Subcutaneous preadipocyte (primary cell): ENCODE measurements around the genes NUP160, FOLH1, OR4C12, OR5D3P, OR5AS1, OR5M11, SSRP1 and P2RX3.

DNA sequence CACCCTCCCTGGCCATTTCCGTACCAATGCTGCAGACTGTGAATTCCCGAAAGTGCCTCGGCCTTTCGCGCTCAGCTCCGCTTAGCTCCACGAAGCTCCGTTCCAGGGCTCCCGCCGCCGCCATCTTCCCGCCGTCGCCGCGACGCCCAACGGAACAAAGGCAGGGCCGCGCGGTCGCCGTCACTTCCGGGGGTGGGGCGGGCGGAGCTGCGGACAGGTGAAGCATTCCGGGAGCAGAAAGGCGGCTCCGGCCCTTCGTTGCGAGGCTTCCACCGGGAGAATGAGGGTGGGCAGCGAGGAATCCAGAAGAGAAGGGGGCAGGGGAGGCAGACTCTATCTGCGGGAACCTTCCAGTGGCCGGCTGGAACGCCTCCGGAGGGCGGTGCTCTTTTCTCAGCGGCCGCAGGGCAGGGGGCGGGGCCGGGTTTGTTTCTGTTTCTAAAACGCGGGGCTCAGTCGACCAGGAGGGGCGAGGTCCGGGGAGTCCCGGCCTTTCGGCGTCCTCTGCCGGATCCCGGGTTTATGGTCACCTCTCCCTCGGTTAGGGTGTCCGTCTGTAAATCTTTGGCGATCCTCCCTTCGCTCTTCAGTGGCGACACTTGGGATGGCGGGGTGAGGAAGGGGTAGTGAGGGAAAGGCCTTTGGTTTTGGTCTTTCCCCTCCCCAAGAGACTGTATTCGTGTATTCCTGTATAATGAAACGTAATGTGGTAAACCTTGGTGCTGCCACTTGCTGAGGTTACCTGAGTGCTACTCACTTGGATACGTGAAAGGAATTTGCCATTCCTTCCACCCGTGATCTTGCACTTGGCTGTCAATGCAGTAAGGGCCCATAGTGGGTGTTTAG lies at the start of gene NUP160:
TSS of gene NUP160 (minus strand) at position 156 of the 846 bp plus-strand sequence.
- CAGE, long polyA plus RNA, result no peak

DNA sequence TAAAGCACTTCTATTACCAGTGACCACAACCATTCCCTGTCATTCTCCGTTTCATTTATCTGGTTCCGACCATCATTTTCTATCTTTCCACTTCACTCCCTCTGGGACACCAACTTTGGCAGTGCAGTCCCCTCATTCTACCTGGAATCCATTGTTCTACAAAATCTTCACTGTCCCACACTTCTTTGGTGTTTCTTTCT lies 881 bp upstream of the NUP160 start:
- CAGE, long polyA plus RNA, result no peak

- CAGE, long polyA plus RNA, result no peak
These were observed 60.0 kb upstream of the PTPRJ start for GRCh38 chr11:47920305-47920907.

GRCh38 chr11:47947354-47947587 lies 33.1 kb upstream of the PTPRJ start:
- CAGE, long polyA plus RNA, result no peak

GRCh38 chr11:47979331-47980072 lies 857 bp upstream of the PTPRJ start:
- CAGE, long polyA plus RNA, result no peak

DNA sequence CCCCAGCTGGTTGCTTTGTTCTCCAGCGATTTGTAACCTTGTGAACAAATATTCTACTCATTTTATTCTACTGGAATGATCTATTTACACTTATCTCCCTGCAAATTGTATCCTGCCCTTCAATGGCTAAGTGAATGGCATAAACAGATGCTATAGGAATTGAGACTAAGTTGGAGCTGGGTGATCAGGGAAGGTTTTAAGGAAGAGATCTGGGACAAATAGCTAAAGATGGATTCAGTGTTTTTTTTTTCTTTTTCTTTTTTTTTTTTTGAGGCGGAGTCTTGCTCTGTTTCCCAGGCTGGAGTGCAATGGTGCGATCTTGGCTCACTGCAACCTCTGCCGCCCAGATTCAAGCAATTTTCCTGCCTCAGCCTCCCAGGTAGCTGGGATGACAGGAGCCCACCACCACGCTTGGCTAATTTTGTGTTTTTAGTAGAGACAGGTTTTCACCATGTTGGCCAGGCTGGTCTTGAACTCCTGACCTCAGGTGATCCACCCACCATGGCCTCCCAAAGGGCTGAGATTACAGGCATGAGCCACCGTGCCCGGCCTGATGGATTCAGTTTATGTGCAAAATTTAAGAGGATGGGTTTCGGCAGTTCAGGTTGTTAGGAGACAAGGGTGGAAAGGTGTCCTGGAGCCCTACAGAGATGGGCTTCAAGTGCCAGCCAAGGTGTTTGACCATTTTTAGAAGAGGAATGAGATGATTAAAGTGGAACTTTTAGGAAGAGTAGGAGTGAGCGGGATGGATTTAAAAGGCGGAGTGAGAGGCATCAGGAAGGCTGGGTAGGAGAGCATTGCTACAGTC lies 97.7 kb downstream of the PTPRJ start:
- CAGE, long polyA plus RNA, result no peak

DNA sequence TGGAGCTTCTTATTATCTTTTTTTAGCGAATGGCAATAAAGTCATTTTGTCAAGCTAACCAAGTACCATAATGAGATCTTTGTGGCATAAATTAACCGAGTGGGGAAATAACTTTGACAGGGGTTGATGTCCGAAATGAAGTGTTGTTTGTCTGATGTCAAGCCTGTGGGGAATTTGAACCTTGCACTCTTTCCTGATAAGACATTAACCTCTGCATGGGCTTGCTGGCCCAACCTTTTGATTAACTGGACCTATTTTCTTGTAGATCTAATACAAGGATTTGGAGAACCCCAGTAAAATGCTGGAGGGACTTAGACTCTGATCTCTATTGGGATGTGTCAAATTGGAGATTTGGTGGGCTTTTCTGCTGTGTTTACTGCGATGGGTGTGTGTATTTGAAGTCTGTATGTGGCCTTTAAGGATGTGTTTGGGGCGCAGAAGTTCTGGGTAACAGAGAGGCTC lies 114.0 kb downstream of the PTPRJ start:
- CAGE, long polyA plus RNA, result no peak

- CAGE, long polyA plus RNA, result no peak
These were observed 79.6 kb upstream of the OR4B1 start for GRCh38 chr11:48136948-48137424.

GRCh38 chr11:49207840-49208881 lies at the start of gene FOLH1:
Gene FOLH1, minus strand, starts transcription at chr11:49208602.
- CAGE, long polyA plus RNA, result no peak

DNA sequence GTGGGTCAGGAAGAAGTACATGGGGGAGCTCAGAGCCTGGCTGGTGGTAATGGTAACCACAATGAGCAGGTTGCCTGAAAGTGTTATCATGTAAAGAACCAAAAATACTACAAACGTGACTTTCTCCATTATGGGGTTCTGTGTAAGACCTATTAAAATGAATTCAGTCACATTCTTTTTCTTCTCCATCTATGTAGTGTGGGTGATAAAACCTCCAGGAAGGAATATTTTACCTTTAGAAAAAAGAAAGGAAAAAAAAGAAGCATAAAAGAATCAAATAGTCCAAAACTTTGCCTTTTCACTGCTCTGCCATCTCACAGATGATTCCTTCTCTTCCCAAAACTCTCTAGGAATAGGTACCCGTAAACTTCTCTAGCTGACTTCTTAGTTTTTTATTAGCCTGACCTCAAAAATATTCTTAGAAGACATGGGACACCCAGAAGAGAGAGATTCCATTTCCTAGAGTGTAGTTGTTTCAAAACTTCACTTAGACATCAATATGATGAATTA lies at the start of gene OR4C12:
TSS of gene OR4C12 (minus strand) at position 223 of the 510 bp plus-strand sequence.
- CAGE, long polyA plus RNA, result no peak

- CAGE, long polyA plus RNA, result no peak
These were observed 315.8 kb upstream of the OR4C12 start for GRCh38 chr11:50297970-50298786.

- CAGE, long polyA plus RNA, result no peak
These were observed at the start of gene OR5D3P for GRCh38 chr11:55723363-55724015. Gene OR5D3P, plus strand, starts transcription at chr11:55723776.

- CAGE, long polyA plus RNA, result no peak
These were observed at the start of gene OR5AS1 for GRCh38 chr11:56027380-56027771. Gene OR5AS1, plus strand, starts transcription at chr11:56027654.

- CAGE, long polyA plus RNA, result no peak
These were observed at the start of gene OR5M11 for GRCh38 chr11:56543132-56543534. Gene OR5M11, minus strand, starts transcription at chr11:56543257.

- CAGE, long polyA plus RNA, result no peak
These were observed 31.8 kb downstream of the TNKS1BP1 start for GRCh38 chr11:57292954-57293388.

- CAGE, long polyA plus RNA, result no peak
These were observed 17.5 kb downstream of the TNKS1BP1 start for GRCh38 chr11:57307225-57307721.

- CAGE, long polyA plus RNA, result no peak
These were observed 14.5 kb downstream of the TNKS1BP1 start for GRCh38 chr11:57310388-57310598.

DNA sequence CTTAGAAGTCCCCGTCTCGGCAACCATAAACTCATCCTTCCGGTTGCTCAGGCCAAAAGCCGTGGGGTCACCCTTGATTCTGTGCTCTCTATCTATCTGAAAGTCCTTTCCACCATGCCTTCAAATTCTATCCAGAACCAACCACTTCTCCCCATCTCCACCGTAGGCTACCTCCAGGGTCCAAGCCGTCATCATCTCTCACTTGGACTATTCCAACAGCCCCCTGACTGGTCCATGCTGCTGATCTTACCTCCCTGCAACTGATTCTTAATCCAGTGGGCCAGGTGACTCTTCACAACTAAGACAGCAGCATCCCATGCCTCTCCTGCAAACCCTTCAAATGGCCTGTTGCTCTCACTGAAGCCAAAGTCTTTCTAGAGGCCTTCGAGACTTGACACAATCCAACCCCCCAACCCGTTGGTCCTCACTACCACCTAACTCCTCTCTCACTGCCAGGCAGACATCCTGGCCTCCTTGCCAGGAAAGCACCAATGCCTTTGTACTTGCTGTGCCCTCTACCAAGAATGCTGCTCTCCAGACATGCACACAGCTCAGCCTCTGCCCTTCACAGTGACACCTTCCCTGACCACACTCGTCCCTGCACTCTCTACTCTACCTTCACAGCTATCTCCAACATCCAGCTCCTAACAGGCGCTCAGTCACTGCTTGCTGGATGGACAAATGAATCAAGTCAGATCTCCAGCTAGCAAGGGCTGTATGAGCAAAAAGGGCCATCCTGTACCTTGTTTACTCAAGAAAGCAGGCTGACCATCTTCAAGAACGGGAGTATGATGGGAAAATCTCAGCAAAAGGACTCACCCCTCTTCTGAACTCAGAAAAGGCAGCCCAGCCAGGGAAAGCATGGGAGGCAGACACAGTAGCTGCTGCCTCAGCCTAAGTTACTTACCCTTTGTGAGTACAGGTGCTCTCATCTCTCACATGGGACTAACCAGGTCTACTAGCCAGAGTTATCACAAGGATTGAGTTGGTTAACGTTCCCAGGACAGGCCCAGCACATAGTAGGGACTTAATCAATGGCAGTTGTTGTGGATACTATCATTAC lies 7.9 kb downstream of the TNKS1BP1 start:
- CAGE, long polyA plus RNA, result no peak

- CAGE, long polyA plus RNA, result start-site peak on the minus strand at chr11:57335753-57335900, 53 and 12 reads in 2 replicates
These were observed at the start of gene SSRP1 for GRCh38 chr11:57334947-57336225. Gene SSRP1, minus strand, starts transcription at chr11:57335892.

- CAGE, long polyA plus RNA, result no peak
These were observed at the start of gene P2RX3 for GRCh38 chr11:57337982-57338425. Gene P2RX3, plus strand, starts transcription at chr11:57338352.